WTC11 (cell line): Measurements from ENCODE around the gene MAML1.

DNA sequence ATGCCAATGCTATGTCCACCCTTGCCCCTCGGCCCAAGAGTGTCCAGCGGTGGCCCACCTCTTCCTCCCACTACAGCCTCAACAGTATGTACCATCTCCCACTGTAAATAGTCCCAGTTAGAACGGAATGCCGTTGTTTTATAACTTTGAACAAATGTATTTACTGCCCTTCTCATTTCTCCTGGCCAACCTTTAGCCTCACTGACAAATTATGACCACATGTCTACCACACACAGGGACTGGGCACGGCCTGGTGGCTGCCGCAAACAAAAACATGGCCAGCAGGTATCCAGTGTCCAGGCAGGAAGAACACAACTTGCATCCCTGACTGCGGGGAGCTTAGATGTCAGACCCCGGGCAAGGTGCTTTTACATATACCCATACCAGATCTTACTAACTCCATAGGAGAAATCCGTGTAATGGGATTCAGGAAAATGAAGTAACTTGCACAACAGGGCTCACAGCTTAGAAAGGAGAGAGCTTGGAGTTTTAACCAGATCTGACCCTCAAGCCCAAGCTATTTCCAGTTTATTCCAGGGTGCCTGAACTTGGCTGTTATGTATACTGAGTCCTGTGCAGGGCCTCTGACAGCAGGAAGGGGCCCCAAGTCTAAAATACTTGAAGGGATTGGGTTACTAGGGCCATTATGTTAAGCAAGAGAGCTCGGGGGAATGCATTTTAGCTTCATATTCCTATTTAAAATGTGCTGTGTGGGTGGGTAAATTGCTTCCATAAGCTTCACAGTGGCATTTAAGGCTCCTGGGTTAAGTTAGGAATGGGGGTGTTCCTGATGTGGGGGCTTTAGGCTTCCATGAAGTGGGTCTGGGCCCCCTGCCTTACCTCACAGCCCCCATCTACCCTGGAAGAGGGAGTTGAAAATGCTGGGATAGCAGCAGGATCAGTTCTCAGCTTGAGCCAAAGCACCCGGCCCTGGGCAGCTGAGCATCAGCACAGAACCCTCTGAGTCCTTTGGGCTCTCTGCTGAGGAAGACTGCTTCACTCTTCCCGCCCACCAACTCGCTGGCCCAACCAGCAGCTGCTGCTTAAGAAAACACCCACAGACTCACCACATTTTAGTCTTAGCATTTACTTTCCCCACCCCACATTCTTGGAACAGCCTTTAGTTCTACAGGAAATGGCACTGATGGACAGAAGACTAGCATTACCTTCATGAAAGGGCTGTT lies 4.9 kb downstream of the NHP2 start:
- PRO-cap, result no peak

DNA sequence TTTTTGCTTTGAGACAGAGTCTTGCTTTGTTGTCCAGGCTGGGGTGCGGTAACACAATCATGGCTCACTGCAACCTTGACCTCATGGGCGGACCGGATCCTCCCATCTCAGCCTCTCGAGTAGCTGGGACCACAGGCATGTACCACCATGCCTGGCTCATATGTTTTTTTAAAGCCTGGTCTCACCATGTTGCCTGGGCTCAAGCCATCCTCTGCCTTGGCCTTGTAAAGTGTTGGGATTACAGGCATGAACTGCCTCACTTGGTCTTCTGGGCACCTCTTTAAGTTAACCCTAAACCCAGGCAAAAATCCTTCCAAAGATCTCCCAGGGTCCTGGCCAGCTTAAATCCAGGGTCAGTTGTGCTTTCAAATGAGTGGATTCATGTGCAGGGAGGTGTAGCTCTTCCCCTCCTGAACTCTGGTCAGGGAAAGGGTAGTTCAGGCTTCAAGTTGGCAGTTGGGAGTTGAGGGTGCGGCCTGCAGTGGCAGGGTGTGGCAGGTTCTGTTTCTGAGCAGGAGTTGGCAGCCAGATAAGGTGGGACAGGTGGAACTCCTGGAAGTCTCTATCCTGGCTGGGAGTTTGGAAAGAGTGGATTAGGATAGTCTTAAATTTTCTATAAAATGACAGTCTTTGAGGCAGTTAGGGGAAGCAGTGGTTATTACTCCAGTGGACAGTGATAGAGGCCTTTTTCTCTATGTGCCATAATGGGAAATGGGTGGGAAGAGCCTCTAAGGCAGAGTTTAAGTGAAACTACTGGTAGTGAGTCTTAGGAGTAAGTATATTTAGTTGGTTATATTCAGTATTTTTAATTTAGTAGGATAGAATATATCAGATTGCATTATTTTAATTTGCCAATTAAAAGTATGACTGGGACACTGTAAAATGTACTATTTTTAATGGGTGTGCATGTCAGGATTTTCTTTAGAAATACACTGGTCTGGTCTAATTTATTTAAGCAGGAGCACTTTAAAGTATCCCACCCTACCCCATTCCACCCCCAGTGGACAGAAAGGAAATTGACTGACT lies 3.7 kb downstream of the HNRNPAB start:
- PRO-cap, result no peak

DNA sequence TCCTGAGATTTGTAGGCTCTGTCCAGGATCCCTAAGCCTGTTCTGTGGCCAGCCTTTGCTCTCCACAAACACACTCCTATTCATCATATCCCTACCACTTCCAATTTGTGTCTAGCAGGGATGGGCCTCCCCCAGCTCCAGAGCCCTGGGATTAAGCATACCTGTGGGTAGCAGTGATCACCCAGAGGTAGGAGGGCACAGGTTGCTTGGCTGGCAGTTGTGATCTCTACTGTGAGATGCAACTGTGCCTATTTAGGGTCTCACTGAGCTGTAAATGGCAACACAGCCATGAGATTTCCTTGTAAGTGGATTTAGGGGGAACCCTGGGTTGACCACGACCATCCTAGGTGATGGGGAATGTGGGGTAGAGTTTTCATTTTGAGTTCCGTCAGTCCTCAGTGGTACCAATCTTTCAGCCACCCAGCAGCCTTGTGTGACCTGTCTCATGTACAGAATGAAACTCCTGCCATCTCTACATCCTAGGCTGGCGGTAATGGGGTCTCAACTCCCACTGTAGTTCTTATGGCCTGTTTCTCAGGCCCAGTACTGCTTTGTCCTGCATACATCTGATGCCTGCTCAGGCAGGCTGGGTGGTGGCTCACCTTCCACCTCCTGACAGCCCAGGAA lies 7.9 kb downstream of the HNRNPAB start:
- PRO-cap, result no peak

- PRO-cap, result no peak
These were observed 11.9 kb downstream of the PHYKPL start for GRCh38 chr5:178220617-178221245.

- PRO-cap, result no peak
These were observed 11.0 kb downstream of the PHYKPL start for GRCh38 chr5:178221348-178222273.

DNA sequence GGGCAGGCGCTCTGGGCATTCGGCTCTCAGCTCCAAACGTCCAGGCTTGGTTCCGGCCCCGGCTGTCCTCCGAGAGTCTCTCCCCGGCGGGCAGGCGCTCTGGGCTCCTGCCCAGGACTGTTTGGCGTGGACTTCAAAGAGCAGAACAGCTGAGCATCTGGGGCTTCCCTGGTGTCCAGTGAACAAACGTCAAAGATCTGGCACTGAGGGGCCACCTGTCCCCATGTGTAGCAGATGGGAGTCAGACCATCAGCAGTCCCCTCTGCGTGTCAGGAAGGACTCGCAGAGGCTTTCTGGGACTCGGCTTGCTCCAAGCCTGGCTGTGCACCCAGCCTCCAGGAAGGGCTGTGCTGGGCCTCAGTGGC lies 164.1 kb upstream of the PHYKPL start:
- PRO-cap, result no peak

DNA sequence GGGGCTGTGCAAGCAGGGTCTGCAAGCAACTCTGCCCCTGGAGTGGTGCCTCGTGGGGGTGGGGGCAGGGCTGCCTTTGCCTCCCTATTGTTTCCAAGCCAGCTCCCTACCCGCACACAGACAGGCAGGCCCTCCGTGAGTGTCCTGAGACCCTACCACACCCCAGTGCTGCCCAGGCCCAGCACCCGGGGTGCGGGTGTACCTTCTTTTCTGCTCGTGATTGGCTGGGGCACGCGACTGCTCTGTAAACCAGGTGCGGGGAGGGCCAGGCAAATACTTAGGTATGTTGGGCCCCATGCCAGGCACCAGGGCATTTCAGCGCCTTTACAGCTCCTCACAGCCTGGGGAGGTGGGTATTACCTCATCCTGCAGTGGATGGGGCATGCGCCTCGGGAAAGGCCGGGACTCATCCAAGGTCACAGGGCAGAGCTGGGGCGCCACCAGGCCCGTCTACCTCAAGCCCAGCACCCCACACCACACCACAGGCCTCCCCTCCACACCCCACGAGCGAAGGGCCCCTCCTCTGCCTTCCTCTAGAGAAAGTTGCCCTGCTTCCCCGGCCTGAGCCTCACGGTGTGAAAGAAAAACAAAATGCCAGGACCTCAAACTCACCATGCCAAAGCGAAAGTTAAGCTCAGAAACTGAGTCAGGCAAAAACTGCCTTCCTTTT lies 161.2 kb downstream of the COL23A1 start:
- PRO-cap, result no peak

DNA sequence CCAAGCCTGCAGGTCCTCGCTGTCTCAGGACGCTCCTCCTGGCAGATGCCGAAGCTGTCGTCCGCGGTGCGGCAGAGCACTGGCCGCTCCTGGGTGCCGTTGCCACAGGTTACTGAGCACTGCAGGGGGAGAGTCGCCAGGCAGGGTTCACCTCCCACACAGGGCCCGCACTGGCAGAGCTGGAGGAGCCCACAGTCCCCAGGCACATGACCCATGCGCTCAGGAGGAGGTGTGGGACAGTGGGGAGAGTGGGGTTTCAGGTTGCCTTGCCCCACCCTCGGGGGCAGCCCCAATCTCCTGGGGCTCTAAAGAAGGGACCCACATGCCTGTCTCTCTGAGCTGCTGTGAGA lies 62.5 kb downstream of the ZNF354C start:
- PRO-cap, result no peak

- PRO-cap, result no peak
These were observed 78.4 kb downstream of the ADAMTS2 start for GRCh38 chr5:179266706-179267431.

- PRO-cap, result no peak
These were observed 24.8 kb downstream of the RUFY1 start for GRCh38 chr5:179574996-179575615.

- PRO-cap, result no peak
These were observed 15.5 kb downstream of the HNRNPH1 start for GRCh38 chr5:179607691-179608665.

DNA sequence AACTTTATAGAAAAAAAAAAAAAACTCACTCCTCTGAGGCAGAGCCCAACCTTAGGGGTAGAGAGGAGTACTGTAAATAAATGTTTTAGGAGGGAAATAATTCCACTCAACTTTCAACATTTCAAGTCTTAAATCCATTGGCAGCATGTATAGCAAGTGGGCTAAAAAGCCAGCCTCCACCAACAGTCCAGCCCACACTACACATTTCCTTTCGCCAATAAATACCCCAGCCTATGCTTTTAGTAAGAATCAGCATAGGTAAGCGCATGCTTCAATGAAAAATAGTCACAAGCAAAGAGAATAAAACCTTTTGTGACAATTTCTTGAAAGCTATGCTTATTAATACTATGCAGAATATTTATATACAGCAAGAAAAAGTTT lies 5.0 kb downstream of the HNRNPH1 start:
- PRO-cap, result no peak

- PRO-cap, result no peak
These were observed 4.3 kb downstream of the HNRNPH1 start for GRCh38 chr5:179618969-179619834.

DNA sequence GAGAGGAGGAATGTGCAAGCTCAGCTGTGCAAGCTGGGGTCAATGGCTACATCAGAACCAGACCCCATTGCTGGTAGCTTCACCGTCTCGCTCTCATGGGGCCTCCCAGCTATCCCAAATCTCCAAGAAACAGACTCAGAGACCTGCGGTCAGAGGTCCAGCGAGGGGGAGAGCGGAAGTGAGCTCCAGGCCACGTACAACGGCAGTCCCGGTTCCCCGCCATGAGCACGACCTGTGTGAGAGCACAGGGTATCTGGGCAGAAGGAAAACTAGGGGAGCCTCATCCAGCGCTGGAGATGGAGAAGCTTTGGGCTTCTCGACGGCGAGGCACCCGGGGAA lies 23.3 kb downstream of the CBY3 start:
- PRO-cap, result no peak

GRCh38 chr5:179697708-179698818 lies 704 bp upstream of the CANX start:
- PRO-cap, result bidirectional peak, plus-strand start at chr5:179698403, minus-strand start at chr5:179698389; bidirectional peak, plus-strand start at chr5:179698977, minus-strand start at chr5:179698522

GRCh38 chr5:179722567-179723172 lies 10.0 kb upstream of the MAML1 start:
- PRO-cap, result no peak

GRCh38 chr5:179731899-179732957 lies at the start of gene MAML1:
Gene MAML1, plus strand, starts transcription at chr5:179732822.
- PRO-cap, result bidirectional peak, plus-strand start at chr5:179732875, minus-strand start at chr5:179732542

DNA sequence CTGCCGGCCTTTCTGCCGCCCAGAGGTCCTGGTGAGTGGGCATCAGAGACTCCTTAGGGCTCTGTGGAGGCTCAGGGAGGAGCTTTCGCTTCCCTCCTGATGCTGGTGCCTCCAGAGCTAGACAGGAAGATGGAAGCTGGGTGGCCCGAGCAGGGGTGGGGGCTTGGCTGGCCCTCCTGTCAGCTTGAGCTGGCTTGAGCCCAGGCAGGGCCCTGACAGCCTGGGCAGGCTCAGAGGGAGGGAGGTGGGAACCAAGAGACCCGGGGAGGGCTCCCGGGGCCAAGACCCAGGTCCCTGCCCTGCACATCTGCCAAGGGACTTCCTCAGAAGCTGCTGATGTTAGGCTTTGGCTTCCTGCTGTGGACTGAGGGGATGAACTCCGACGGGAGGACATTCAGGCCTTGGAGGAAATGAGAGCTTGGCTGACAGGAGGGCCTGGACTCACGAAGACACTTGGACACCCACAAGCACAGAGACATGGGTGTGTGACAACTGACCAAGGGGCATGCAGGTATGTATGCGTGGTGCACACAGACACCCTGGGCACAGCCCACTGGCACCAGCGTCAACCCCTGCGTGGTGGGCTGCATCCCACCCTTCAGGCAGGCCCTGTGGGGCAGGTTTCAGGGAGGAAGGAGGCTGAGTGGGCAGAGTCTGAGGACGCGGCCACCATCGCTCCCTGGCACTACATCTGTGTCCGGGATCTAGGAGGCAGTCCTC lies 1.8 kb upstream of the LTC4S start:
- PRO-cap, result no peak

DNA sequence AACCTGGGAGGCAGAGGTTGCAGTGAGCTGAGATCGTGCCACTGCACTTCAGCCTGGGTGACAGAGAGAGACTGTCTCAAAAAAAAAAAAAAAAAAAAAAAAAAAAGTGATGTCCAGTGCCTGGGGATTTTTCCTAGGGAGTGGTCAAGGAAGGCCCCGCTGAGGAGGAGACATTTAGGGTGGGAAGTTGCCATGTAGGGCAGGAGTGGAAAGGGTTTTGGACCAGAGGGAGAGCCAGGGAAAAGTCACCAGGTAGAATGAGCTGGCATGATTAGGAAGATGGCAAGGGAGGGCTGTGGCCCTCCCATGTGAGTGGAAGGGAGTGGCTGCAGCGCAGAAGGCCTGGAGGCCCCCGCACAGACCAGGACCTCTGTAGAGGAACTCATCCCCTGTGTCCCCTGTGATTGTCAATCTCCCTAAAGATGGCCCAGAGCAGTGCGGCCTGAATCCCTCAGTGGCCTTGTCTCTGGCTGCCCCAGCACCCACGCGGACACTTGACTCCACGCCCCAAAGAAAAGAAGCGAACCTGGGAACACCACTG lies 2.7 kb upstream of the SQSTM1 start:
- PRO-cap, result no peak

- PRO-cap, result no peak
These were observed 10.6 kb upstream of the MRNIP start for GRCh38 chr5:179868797-179870011.